WTC11 (cell line): ENCODE measurements around a stretch of chr10.

DNA sequence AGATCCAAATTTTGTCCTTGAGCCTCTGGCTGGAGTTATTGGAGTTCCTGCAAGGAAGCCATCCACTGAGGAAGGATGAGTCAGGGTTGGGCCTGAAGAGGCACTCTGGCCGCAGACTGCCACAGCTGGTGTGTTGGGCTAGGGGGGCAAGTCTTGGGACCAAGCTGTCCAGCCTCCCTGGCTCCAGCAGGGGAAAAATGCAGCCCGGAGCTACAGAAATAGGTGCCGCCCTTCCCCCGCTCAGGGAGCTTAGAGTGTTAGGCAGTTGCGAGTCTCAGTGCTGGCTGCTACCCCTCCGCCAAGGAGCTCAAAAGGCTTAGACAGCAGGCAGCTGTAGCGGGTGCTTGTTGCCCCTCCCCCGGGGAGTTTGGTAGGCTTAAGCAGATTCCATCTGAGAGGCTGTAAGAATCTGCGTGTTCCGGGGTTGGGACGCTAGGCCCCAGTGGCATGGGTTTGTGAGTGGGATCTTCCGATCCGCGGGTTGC lies 235.2 kb downstream of the SEC23IP start:
- PRO-cap, result bidirectional peak, plus-strand start at position 336 of the sequence, minus-strand start at position 251 of the sequence; bidirectional peak, plus-strand start at position 402 of the sequence, minus-strand start at position 444 of the sequence

- PRO-cap, result no peak
Observed at GRCh38 chr10:120665256-120665641, 185.9 kb upstream of the WDR11 start.

- PRO-cap, result no peak
Observed at GRCh38 chr10:121076939-121077254, 225.7 kb downstream of the WDR11 start.

DNA sequence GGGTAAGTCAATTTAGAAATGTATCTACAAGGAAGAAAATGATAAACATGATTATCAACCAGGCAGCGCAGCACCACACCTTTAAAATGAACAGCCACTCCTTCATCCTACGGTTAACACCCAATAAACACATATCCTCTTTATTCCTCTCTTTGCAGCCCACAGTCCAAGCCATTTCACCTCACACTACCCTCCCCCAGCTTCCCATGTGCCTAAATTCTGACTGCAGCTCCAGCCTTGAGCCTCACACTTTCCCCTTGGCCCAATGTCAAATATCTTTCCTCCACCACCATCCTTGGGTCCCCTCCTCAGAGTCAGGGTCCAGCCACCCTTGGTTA lies 362.5 kb downstream of the FGFR2 start:
- PRO-cap, result no peak

GRCh38 chr10:121366051-121366410 lies 232.2 kb downstream of the FGFR2 start:
- PRO-cap, result no peak

DNA sequence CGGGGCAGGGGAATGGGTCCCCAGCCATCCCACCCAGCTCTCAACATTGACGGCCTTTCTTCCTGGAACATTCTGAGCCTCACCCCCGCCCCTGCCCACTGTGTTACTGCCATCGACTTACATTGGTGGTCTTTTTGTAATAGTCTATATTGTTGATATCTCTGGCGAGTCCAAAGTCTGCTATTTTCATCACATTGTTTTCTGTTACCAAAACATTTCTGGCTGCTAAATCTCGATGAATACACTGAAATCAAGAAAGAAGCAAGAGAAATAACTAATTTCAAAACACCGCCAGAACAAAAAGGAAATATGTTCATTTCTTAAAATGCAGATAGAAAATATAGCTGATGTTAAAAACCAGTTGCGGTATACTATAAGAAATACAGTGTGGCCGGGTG lies 110.4 kb downstream of the FGFR2 start:
- PRO-cap, result no peak

DNA sequence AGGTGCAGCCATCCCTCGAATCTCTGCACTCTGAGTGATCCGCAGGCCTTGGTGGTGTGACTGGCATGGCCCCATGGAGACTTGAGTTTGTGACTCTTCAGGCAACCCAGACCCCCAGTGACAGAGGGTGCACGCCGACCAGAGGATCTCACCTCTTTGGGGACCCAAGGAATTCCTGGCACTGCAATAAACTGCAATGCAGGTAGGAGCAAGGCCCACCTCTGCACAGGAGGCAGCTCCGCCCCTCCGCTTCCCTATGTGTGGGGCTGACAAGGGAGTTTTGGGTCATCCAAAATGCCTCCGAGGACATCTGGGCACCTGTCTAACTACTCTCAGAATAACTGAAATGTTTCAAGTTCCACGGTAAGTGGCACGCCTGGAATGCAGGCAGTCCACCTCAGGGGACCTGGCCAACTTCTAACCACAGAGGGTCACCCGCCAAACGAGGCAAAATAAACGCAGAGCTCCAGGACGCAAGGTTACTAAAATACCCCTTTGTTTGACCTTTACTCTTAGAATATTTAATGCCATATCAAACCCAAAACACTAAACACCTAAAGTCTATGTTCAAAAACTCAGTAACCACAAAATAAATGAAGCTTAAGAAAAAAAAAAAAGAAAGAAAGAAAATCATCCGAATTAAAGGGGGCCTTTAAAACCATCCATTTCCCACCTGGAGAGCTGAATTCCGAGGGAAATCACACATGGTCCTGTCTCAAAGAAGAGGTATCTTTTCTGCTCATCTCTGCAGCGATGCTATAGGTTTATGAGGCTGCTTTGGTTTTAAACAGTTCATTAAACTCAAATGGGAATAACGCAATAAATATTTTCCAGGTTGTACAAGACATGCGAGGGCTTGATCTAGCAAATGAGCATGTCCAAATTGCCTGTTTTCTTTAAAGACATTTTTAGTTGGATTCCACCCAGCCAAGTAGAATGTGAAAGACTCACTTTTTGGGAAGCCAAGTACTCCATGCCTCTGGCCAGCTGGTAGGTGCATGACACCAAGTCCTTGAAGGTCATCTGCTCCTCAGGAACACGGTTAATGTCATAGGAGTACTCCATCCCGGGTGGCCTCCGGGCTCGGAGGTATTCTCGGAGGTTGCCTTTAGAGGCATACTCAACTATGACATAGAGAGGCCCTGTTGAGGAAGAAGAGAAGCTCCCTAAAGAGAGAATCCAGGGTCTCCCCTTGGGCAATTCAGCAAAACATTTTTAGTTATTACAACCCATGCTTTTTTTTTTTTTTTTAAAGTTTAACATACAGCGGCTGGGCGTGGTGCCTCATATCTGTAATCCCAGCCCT lies 102.2 kb downstream of the FGFR2 start:
- PRO-cap, result no peak

- PRO-cap, result no peak
Observed at GRCh38 chr10:121526488-121527266, 71.6 kb downstream of the FGFR2 start.

- PRO-cap, result no peak
Observed at GRCh38 chr10:121565436-121566181, 32.6 kb downstream of the FGFR2 start.

- PRO-cap, result bidirectional peak, plus-strand start at chr10:121668899, minus-strand start at chr10:121668818
Observed at GRCh38 chr10:121668661-121668991, 70.4 kb upstream of the FGFR2 start.

DNA sequence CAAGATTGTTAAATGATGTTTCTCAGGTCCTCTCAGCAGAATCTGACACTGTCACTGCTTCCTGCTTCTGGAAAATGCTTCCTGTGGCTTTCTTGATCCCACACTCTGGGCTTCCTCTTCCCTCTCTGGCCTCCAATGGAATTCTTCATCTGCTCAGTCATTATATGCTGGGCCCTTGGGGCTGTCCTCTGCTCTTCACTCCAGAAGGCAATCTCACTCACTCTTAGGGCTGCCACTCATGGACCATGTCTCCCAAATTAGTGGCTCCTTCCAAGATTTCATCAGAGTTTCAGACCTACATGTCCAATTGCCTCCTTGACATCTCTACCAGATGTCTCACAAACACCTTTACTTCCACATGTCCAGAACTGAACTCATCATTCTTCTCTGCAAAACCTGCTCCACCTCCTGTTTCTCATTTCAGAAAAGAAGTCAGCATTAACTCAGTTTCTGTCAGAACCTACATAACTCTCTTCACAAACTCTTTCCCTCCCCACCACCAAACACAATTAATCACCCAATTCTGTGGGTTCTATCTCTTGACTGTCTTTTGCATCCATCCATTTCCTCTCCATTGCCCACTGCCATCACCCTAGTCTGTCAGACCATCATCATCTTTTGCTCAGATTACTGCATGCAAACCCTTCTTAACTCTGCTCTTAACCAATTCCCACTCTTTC lies 147.9 kb downstream of the ATE1 start:
- PRO-cap, result no peak

DNA sequence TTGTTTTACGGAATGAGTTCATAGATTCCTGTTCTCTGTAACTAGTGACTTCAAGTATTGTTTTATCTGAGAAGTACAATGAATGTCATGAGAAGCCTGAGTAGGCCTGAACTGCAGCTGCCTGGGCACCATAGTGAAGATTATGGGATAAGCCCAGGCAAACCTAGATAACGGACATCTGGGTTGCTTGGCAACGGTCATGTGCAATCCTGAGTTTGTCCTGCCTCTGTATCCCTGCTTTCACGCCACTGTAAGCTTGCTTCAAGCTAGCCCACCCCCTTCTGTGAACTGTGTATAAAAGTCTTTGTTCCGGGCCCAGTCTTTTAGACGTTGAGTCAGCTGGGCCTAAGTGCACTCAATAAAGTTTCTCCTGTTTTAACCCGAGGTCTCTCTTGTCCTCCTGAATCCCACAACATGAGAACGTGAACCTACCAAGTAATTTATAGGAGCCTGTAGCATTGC lies 6.3 kb downstream of the ATE1 start:
- PRO-cap, result no peak

DNA sequence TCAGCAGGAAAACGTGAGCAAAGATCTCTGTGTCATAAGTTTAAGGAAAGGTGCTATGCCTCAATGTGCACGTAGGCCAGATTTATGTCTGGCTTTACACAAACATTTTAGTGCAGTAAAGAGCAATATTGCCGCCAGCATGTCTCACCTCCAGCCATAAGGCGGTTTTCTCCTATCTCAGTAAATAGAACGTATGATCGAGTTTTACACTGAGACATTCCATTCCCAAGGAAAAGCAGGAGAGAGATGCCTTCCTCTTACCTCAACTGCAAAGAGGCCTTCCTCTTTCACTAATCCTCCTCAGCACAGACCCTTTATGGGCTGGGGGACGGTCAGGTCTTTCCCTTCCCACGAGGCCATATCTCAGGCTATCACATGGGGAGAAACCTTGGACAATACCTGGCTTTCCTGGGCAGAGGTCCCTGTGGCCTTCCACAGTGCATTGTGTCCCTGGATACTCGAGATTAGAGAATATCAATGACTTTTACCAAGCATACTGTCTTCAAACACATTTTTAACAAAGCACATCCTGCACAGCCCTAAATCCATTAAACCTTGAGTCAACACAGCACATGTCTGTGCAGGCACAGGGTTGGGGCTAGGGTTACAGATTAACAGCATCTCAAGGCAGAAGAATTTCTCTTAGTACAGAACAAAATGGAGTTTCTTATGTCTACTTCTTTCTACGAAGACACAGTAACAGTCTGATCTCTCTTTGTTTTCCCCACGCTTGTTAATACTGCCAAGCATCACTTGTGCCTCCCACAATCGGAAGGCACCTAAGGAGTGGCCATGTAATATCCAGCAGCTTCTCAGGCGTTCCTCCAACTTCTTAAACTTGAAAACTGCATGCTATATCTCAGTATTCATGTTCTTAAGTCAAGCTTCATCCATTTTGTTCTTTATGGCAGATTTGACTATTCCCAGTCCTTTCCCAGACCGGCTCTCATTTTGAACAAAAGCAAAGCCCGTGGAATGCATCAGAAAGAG lies 2.6 kb upstream of the ATE1 start:
- PRO-cap, result no peak

GRCh38 chr10:122018977-122020159 lies 30.4 kb downstream of the TACC2 start:
- PRO-cap, result no peak

DNA sequence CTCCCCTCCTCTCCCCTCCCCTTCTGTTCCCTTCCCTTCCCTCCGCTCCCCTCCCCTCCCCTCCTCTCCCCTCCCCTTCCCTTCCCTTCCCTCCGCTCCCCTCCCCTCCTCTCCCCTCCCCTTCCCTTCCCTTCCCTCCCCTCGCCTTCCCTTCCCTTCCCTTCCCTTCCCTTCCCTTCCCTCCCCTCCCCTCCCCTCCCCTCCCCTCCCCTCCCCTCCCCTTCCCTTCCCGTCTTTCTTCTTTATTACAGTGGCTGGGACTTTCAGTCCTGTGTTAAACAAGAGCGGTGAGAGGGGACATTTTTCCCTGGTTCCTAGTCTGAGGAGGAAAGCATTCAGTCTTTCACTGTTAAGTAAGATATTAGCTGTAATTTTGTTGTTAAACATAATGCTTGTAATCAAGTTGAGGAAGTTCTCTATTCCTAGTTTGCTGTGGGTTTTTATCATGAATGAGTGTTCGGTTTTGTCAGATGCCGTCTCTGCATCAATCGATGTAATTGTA lies 39.9 kb downstream of the TACC2 start:
- PRO-cap, result no peak

DNA sequence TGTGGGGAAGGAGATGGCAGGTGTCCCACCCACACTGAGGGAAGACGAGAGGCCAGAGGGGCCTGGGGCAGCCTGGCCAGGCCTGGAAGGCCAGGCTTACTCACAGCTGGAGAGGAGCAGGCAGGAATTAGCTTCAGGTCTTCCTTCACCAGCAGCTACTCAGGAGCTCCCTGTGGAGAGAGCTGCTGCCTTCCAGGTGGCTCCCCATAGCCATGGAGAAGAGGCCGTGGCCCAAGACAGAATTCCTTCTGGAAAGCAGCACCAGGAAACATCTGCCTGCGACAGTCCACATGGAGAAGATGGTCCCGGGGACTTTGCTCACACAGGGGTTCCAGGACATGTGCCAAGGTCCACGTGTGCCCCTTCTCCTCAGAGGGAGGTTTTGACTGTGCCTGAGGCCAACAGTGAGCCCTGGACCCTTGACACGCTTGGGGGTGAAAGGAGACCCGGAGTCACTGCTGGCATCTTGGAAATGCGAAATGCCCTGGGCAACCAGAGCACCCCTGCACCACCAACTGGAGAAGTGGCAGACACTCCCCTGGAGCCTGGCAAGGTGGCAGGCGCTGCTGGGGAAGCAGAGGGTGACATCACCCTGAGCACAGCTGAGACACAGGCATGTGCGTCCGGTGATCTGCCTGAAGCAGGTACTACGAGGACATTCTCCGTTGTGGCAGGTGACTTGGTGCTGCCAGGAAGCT lies 98.2 kb downstream of the TACC2 start:
- PRO-cap, result no peak

GRCh38 chr10:122111959-122112514 lies 123.1 kb downstream of the TACC2 start:
- PRO-cap, result no peak

- PRO-cap, result bidirectional peak, plus-strand start at chr10:122113881, minus-strand start at chr10:122113728; unidirectional peak, minus-strand start at chr10:122113989
Observed at GRCh38 chr10:122113545-122114115, 124.7 kb downstream of the TACC2 start.

DNA sequence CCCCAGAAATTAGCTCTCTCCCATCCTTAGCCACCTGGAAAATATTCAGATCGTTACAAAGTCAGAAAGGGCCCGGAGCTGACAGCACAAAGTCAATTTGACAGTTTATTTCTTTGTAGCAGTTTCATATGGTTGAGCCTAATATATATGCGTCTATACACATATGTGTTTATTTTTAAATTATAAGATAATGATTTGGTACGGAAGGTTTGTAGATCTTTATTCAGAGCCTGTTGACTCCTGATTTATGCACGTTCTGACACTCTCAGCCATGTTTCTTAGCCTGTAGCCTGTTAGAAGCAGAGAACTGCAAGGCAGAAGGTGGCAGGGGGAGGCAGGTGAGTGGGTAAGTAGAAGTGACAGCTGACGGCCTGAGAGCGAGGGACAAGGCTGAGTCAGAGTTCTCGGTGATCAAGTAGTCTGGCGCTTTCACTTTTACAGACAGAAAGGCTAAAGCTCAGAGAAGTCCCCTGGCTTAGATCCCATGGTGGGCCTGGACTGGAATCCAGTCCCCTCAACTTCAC lies 138.8 kb downstream of the TACC2 start:
- PRO-cap, result no peak

GRCh38 chr10:122139232-122139766 lies 131.8 kb upstream of the BTBD16 start:
- PRO-cap, result no peak